Frontal cortex (tissue), 2 donors: ENCODE data around the genes DNMBP, NDUFB8 and SEMA4G.

DNA sequence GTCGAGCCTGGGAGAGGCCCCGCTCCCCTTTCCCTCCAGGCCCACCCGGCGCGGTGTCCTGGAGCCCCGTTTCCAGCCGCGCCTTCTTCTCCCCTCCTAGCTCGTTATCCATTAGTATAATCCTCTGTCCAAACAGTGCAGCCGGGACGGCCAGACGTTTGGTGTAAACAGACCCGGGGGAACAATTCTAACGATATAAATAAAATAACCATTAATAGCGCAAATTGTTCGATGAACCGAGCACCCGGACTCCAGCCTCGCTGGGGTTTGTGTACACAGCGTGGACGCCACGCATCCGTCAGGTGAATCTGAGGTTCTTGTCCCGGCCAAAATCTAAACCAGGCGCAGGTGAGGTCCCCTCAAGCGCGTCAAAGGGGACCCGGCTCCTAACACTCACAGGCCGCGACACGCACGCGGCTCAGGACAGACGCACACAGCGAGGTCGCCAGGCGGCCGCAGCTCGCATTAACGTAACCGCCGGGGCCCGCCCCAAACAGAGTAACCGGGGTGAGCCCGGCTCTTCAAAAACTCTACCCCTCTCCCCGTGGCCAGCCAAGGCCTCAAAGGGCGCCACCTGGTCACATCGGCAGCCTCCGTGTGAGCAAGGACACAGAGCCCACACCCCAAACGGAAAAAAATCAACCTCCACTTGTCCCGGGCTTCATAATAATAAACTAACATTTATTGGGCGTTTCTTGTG is 10.7 kb upstream of the NKX2-3 start:
- RAMPAGE, long total RNA, result no peak

GRCh38 chr10:99776059-99776310 is 6.5 kb upstream of the ABCC2 start:
- RAMPAGE, long total RNA, result no peak

GRCh38 chr10:99779048-99779708 is 3.3 kb upstream of the ABCC2 start:
- RAMPAGE, long total RNA, result no peak

- RAMPAGE, long total RNA, result no peak
Observed at GRCh38 chr10:99785040-99785431, 2.6 kb downstream of the ABCC2 start.

GRCh38 chr10:99844437-99845020 is 62.1 kb downstream of the ABCC2 start:
- RAMPAGE, long total RNA, result no peak

DNA sequence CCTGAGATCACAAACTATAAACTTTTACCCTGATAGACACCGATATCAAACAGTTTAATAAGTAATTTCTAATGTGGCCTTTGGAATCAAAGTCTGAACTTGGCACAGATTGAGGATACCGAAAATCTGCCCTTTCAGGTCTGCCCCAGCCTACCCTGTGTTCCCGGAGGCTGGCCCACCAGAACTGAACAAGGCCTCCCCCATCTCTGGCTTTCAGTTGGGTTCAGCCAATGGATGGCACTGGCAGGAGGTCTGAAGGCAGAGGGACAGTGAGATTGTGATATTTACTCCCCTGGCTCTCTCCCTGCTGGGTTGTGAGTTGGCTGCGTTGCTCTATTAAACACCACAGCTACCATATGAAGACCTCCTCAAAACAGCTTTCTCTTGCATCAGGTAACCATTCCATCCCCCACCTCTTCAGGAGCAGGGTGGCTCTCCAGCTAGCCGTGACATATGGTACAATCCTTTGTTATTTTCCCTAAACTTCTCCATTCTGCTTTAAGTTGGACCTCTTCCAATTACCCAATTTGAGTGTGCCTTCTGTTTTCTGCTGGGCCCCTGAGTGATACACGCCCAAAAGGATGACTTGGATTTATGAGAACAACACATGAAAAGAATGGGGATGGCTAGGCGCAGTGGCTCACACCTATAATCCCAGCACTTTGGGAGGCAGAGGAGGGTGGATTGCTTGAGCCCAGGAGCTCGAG is 28.1 kb downstream of the DNMBP start:
- RAMPAGE, long total RNA, result no peak

GRCh38 chr10:100009769-100010373 is at the start of gene DNMBP:
TSS of gene DNMBP (minus strand) at chr10:100009947.
- RAMPAGE, long total RNA, result no peak

GRCh38 chr10:100101734-100102040 is 20.0 kb upstream of the CPN1 start:
- RAMPAGE, long total RNA, result no peak

DNA sequence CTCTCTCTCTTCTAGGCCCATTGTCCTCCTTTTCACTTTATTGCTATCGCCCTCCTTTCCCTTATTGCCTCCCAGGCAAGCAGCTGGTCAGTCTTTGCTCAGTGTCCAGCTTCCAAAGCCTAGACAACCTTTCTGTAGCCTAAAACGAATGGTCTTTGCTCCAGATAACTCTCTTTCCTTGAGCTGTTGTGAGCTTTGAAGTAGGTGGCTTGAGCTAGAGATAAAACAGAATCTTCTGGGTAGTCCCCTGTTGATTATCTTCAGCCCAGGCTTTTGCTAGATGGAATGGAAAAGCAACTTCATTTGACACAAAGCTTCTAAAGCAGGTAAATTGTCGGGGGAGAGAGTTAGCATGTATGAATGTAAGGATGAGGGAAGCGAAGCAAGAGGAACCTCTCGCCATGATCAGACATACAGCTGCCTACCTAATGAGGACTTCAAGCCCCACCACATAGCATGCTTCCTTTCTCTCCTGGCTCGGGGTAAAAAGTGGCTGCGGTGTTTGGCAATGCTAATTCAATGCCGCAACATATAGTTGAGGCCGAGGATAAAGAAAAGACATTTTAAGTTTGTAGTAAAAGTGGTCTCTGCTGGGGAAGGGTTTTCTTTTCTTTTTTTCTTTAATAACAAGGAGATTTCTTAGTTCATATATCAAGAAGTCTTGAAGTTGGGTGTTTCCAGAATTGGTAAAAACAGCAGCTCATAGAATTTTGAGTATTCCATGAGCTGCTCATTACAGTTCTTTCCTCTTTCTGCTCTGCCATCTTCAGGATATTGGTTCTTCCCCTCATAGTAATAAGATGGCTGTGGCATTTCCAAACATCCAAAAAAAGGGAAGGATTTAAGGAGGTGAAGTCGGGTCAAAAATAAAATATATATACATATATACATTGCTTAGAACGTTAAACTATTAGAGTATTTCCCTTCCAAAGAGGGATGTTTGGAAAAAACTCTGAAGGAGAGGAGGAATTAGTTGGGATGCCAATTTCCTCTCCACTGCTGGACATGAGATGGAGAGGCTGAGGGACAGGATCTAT is 14.4 kb downstream of the SCD start:
- RAMPAGE, long total RNA, result no peak

GRCh38 chr10:100373410-100374537 is 26.7 kb downstream of the SCD start:
- RAMPAGE, long total RNA, result no peak

- RAMPAGE, long total RNA, result start-site peak on the minus strand at chr10:100529858-100529885, 2,742 and 61 reads in 2 replicates
Observed at GRCh38 chr10:100529727-100530179, at the start of gene NDUFB8. TSS of gene NDUFB8 (minus strand) at chr10:100529871.

GRCh38 chr10:100968784-100969736 is at the start of gene SEMA4G:
TSS of gene SEMA4G (plus strand) at chr10:100969504.
- RAMPAGE, long total RNA, result start-site peak on the plus strand at chr10:100969500-100969552, 125 and 251 reads in 2 replicates

DNA sequence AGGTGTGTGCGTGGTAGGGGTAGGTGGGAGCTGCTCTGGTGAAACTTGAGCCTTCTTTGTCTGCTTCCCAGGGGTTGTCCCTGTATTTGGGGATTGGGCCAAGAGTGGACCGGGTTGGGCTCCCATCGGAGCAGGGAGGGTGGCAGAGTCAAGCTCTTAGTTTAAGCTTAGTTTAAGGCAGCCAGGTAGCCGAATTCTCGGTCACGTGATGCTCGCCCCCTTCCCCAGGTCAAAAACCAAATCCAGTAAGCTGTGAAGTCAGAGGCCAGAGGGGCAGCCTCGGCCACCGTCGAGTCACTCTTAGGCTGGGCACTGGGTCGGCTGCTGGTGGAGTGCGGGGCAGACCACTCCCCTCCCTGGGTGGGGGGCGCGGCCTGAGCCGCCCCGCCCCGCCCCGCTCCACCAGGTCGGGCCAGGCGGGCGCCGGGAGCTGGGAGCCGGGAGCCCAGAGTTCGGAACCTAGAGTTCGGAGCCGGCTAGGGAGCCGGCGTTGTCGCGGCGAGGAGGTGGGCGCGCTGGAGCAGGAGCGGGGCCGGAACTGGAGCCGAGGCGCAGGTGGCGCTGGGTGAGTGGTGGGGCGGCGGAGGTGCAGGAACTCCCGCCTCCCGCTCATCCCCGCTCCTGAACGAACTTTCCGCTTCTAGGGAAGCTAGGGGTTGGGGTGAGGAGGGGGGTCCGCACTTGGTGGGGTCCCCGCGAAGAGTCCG is 2.8 kb upstream of the LZTS2 start:
- RAMPAGE, long total RNA, result no peak

- RAMPAGE, long total RNA, result no peak
Observed at GRCh38 chr10:101001189-101001902, 1.7 kb downstream of the LZTS2 start.

DNA sequence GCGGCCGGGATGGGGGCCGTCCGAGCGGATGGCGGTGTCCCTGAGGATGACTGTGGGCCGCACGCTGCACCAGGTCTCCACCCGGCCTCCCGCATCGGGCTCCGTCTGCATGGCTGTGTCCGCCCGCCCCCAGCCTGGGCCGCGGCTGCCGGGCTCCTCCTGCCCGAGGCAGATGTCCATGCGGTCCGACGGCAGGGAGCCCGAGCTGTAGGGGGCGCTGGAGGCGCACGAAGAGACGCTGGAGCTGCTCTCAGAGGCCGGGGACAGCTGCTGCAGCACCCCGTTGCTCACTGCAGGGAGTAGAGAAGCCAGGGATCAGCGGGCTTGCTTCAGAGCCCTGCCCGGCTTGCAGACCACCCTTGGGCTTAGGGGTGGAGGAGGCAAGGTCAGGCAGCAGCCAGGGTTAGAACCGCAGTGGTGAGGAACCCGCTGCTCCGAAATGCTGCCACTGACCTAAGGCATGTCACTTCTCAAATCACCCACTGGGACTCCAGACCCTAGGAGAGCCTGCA is 11.9 kb downstream of the PDZD7 start:
- RAMPAGE, long total RNA, result no peak

GRCh38 chr10:101353443-101353821 is 533 bp upstream of the BTRC start:
- RAMPAGE, long total RNA, result no peak

DNA sequence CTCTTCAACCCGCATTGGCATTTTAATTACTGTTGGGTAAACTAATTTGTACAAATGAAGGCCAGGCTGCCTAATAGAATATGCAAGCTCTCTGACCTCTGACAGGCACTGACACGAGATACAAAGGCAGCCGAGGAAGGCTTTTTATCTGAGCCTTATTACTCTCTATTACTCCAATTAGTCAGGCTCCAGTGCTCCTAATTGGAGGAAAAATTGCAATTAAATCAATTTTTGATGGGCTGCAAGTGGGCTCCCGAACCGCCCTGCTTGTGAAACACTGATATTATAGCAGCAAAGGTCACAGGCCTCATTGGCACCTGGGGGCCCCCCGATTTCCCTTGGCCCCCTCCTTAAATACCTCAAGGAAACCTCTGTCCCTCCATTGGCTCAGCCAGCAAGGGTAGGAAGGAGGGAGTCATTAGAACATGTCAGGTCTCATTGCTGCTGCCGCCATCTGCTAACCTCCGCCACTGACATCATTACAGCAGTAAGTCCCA is 42.0 kb downstream of the DPCD start:
- RAMPAGE, long total RNA, result no peak

GRCh38 chr10:101676306-101676569 is 18.7 kb downstream of the FBXW4 start:
- RAMPAGE, long total RNA, result no peak

DNA sequence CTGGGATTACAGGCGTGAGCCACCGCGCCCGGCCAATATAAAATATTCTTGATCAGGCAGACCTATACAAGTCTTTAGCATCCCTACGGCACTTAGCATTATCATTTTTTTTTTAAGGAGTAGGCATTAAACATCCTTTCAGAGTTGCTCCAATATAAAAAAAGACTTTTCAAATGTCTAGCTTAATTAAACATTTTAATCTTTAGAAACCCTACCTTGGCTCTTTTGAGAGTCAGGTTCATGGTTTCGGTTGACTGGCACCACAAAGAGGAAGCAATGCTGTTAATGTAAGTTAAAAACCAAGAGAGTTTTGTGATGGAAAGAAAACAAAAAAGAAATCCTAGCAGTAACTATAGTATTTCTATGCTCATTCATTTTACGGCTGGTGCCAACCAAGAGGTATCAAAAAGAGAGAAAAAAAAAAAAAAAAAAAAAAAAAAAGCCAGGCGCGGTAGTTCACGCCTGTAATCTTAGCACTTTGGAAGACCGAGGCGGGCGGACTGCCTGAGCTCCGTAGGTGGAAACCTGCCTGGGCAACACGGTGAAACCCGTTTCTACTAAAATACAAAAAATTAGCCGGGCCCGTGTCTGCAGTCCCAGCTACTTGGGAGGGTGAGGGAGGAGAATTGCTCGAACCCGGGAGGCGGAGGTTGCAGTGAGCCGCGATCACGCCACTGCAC is 2.6 kb downstream of the OGA start:
- RAMPAGE, long total RNA, result no peak

GRCh38 chr10:101828736-101829188 is 10.5 kb upstream of the OGA start:
- RAMPAGE, long total RNA, result no peak